Measurements from ENCODE around the gene BICDL1.

- RRBS = no CpG with 5 or more reads among the region's 3 CpGs
Observed at GRCh38 chr12:119203974-119204534, 25.3 kb downstream of the HSPB8 start.

DNA sequence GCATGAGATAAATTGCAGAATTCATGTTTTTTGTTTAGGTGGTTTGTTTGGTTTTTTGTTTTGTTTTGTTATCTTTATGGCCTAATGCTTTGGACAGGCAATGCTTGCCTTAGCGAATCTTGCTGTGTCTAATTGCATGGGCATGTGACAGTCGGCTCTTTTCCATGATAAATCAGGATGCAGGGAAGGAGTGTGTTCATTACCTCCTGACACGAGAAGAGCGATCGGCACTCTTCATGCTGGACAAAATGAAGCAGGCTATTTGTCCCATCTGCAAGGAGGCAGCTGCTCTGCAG is 6.5 kb downstream of the CCDC60 start:
- RRBS = no CpG with 5 or more reads among the region's 5 CpGs

DNA sequence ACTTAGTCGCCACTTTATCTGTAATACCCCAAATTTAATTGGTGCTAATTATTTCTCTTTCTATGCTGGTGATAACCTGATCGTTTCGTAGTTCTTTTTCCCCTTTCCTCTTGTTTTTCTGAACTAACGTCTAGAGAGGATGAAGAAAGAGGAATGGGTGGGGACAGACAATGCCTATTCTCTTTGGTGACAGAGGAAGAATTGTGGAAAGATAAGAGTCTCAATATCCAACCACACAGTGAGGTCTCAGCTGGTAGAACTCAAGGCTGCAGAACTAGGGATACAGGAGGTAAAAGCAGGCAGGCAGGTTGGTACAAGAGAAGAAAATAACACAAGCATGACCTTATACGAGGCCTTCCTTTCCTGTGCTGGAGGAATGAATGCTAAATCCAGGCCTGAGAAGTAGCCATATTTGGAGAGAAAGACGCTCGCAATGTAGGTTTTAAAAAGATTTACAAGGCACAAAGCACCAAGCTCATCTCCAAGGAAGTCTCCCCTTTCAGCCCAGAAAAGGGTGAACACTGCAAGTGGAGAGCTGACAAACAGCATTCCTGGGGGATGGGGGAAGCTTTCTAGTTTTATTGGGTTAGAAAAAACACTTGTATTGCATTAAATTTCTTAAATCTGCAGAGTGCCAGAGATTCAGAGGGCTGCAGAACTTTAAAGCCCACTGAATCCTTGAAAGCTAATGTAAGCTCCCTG is 34.4 kb downstream of the CCDC60 start:
- RRBS = no CpG with 5 or more reads among the region's 7 CpGs

- RRBS = no CpG with 5 or more reads among the region's 9 CpGs
Observed at GRCh38 chr12:119713504-119714060, 45.6 kb downstream of the PRKAB1 start.

DNA sequence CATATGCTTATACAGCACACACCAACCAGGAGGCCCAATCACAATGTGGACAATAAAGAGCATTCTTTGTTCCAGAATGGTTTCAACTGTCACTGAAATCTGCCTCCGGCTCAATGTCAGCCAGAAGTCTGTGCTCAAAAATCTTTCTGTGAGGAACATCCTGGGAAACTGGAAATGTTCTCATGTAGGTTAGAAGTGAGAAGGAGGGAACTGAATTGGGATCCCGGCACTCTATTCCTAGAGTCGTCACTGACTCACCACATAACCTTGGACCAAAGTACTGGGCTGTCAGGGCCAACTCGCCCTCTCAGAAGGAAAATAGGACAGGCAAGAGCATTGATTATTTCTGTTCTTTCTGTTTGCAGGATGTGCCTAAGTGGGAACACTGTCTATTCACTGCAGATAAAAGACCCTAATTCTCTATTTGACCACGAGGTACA is 57.6 kb downstream of the PRKAB1 start:
- RRBS = no CpG with 5 or more reads among the region's 5 CpGs

DNA sequence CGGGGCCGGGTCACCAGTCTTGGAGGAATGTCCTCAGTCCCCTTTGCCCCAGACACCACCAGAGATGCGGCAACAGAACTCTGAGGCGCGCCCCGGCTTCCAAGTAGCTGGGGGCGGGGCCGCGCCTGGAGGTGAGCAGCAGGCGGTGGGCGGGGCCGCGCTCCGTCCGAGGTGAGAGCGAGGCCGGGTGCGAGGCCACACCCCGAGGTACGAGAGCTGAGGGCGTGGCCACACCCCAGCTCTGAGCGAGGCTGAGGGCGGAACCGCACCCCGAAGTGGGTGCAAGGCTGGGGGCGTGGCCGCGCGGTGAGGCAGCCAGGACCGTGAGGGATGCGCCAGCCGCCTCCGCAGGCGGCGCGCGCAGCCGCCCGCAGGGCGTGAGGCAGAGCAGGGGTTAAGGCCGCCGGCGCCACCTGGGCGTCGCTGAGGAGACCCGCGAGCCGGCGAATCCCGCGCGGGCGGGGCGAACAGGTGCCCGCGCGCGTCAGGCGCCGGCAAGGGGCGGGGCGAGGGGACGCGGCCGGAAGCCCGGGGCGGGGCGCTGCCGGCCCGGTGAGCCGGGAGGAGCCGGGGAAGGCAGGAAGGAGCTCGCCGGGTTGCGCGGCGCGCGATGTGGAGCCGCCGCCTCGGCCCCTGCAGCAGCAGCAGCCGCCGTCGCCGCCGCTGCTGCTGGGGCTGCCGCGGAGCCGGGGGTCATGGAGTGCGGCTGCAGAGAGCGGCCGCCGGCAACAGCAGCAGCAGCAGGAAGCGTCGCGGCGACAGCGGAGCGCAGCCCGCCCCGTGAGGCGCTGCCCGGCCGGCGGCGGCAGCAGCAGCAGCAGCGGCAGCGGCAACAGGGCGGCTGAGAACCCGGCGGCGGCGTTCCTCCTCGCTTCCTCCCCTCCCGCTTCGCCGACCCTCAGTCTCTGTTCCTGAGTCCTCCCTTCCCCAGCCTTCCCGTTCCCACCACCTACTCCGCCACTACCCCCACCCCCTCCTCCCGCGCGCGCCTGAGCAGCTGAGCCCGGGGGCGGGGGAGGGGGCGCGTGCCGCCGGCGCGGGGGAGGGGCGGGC is at the start of gene BICDL1:
TSS of gene BICDL1 (plus strand) at position 579 of the 1,053 bp plus-strand sequence.
- RRBS = 2% methylated on average over 69 of the region's 133 CpGs

GRCh38 chr12:120090709-120091411 is 25.7 kb downstream of the RAB35 start:
- RRBS = no CpG with 5 or more reads among the region's 20 CpGs

- RRBS = no CpG with 5 or more reads among the region's 18 CpGs
Observed at GRCh38 chr12:120134071-120134681, 17.6 kb upstream of the RAB35 start.

- RRBS = no CpG with 5 or more reads among the region's 12 CpGs
Observed at GRCh38 chr12:120161771-120162293, 32.7 kb downstream of the GCN1 start.

DNA sequence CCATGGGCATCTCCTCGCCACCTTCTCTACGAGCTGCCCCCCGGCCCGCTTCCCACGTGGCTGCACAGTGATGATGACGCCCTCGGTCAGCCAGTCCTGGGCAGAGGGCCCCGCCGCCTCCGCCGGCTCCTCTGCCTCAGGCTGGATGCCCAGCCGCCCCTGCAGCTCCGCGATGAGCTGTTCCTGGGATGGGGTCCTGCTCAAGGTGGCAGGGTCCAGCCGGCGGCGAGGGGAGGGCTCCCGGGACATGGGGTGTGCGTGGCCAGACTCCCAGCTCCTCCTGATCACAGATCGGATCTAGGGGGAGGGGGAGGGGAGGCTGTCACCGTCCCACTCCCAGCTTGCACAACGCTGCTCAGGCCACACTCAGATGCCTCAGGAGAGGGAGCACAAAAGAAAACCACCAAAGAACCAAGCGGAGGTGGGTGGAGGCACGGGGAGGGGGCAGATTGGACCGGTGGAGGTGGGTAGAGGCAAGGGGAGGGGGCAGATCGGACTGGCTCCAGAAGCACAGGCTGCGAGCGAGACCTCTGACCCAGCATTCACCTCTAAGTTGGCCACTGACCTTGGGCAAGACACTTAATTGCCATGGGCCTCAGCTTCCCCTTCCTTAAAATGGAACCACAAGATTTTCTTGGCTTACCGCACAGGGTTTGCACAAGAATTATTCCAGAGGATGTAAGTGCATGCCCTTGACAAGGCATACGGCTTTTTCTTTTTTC is 16.1 kb upstream of the RPLP0 start:
- RRBS = 84% methylated on average over 10 of the region's 30 CpGs

DNA sequence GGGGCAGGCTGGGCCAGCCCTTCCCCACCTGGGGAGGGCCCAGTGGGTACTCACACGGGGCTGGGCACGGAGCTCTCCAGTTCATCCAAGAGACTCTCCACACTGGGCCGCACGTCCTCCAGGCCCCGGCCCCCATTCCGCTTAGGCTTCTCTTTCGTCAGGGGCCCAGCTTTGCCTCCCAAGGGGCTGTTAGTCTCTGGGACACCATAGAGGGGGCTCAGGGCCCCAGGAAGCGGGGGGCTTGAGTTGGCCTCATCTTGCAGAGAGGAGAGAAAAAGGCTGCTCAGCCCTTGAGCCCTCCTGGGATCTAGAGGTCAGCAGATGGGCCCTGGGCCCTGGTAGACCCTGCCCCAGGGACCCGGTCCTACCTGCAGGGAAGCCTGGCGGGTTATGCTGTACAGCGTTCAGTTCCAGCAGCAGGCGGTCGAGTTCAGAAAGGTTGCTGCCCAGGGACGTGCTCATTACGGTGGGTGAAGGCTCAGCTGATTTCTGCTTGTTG is 21.6 kb upstream of the RPLP0 start:
- RRBS = no CpG with 5 or more reads among the region's 15 CpGs

GRCh38 chr12:120235351-120236070 is 30.0 kb downstream of the PXN start:
- RRBS = no CpG with 5 or more reads among the region's 15 CpGs

DNA sequence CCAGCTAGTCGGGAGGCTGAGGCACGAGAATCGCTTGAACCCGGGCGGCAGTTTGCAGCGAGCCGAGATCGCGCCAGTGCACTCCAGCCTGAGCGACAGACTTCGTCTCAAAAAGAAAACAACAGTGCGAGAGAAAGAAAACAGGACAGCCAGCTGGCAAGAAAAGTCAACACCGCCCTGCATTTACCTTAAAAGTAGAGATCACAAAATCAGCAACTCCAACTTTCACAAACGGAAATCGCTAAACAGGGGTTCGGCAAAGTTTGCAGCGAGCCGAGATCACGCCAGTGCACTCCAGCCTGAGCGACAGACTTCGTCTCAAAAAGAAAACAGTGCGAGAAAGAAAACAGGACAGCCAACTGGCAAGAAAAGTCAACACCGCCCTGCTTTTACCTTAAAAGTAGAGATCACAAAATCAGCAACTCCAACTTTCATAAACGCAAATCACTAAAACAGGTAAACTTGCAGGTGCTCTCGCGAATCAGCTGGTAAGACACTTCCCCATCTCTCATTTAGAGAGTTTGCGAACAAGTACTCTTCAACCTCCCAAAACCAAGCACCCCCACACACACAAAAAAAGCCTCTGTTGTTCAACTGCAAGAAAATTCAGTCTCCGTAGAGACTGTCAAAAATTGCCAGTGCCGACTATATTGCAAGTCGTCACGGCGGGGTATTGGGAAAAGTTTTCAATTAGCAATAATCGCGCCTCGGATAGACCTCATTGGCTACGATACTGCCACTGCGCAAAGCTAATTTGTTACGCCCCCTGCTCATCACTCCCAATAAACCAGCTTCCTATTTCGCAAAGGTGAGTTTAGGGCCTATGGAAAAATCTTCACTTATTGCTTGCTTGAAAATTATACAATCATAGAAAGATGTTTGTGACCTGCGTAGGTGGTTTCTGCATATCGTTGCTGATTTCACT is 9.4 kb upstream of the SIRT4 start:
- RRBS = no CpG with 5 or more reads among the region's 41 CpGs

GRCh38 chr12:120452947-120453482 is 6.8 kb downstream of the GATC start:
- RRBS = no CpG with 5 or more reads among the region's 3 CpGs

DNA sequence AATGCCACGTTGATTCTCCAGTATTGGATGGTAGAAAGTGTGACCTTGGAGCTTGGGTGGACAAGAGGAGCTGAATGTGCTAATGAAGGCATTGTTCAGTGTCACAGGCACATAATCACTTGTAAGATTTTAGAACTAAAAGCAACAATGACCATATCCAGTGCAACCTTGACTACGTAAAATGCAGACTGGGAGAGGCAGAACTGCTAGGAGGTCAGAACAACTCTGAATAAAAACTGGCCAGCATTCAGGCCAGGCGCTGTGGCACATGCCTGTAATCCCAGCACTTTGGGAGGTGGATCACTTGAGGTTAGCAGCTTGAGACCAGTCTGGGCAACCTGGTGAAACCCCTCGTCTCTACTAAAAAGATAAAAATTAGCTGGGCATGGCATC is 2.6 kb downstream of the SRSF9 start:
- RRBS = no CpG with 5 or more reads among the region's 4 CpGs

DNA sequence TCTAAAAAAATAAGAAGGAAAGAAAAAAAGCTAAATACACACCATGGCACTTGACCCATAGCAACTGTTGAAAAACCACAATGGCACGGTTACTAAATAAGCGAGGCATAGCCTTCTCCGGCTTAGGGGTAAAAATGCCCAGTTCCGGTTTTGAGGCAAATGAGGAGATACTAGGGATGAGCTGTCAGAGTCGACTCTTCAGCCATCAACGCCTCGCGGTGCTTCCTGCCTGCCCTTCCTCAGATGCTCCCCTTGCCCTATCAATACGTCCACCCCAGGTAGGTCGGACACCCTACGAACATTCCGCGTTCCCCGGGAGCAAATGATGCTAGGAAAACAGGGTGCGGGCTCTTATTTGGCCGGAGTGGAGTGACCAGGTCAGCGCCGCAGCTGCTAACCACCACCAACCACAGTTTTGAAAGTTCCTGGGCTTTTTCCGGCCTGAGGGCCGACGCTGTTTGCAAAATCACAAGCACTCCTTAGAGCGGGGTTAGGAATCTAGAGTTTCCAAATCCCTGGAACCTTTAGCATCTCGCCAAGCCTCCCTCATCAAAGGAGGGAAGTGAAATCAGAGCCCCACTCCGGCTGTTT is 1.2 kb downstream of the SRSF9 start:
- RRBS = 2% methylated on average over 4 of the region's 24 CpGs

- RRBS = under 1% methylated on average over 17 of the region's 80 CpGs
Observed at GRCh38 chr12:120468864-120469611, 510 bp downstream of the SRSF9 start.

GRCh38 chr12:120536418-120536966 is 2.3 kb downstream of the RNF10 start:
- RRBS = no CpG with 5 or more reads among the region's 4 CpGs

DNA sequence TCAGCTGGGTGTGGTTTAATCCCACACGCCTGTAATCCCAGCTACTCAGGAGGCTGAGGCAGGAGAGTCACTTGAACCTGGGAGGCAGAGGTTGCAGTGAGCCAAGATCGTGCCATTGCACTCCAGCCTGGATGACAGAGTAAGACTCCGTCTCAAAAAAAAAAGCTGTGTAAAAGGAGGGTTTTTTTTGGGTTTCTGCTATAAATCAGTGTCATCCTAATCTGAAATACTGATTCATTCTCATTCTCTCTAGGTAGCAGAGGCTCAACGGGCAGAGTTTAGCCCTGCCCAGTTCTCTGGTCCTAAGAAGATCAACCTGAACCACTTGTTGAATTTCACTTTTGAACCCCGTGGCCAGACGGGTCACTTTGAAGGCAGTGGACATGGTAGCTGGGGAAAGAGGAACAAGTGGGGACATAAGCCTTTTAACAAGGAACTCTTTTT is 18.1 kb downstream of the RNF10 start:
- RRBS = no CpG with 5 or more reads among the region's 6 CpGs

- RRBS = no CpG with 5 or more reads among the region's 4 CpGs
Observed at GRCh38 chr12:120575412-120576121, 5.6 kb downstream of the POP5 start.

Measured in AG09319 (cell line).